Kidney (tissue), 2 donors: Measurements from ENCODE around the genes PLAC8, HPSE, ABRAXAS1, SLC10A6 and C4orf36.

- PRO-cap = no peak
- RRBS = no CpG with 5 or more reads among the region's 15 CpGs
Observed at GRCh38 chr4:83108072-83108470, 6.5 kb downstream of the PLAC8 start.

- PRO-cap = no peak
- RRBS = no CpG with 5 or more reads among the region's 5 CpGs
Observed at GRCh38 chr4:83114463-83115131, at the start of gene PLAC8. Gene PLAC8 (minus strand): TSS chr4:83114729.

- PRO-cap = bidirectional peak, plus-strand start at chr4:83335104, minus-strand start at chr4:83334876
- RRBS = 3% methylated on average over 11 of the region's 68 CpGs
Observed at GRCh38 chr4:83334198-83335404, at the start of gene HPSE. Gene HPSE (minus strand): TSS chr4:83334848.

DNA sequence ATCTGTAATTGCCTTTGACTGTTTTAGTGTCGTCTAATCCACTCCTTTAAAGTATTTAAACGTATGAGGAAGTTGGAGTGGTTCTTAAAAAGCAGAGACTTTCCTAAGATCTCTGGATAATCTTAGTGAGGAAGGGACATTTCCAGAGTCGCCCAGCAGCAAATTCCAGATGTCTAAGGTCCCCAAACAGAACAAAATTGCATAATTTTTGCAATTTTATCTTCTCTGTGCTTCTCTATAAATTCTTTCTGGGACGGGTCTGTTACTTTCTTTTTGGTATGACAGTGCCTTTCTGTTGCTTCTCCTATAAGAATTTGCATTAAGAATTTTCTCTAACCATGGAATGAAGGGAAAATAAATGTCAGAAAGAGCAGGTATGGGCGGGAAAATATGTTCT lies 449 bp downstream of the MRPS18C start:
- PRO-cap = no peak
- RRBS = no CpG with 5 or more reads among the region's 5 CpGs

DNA sequence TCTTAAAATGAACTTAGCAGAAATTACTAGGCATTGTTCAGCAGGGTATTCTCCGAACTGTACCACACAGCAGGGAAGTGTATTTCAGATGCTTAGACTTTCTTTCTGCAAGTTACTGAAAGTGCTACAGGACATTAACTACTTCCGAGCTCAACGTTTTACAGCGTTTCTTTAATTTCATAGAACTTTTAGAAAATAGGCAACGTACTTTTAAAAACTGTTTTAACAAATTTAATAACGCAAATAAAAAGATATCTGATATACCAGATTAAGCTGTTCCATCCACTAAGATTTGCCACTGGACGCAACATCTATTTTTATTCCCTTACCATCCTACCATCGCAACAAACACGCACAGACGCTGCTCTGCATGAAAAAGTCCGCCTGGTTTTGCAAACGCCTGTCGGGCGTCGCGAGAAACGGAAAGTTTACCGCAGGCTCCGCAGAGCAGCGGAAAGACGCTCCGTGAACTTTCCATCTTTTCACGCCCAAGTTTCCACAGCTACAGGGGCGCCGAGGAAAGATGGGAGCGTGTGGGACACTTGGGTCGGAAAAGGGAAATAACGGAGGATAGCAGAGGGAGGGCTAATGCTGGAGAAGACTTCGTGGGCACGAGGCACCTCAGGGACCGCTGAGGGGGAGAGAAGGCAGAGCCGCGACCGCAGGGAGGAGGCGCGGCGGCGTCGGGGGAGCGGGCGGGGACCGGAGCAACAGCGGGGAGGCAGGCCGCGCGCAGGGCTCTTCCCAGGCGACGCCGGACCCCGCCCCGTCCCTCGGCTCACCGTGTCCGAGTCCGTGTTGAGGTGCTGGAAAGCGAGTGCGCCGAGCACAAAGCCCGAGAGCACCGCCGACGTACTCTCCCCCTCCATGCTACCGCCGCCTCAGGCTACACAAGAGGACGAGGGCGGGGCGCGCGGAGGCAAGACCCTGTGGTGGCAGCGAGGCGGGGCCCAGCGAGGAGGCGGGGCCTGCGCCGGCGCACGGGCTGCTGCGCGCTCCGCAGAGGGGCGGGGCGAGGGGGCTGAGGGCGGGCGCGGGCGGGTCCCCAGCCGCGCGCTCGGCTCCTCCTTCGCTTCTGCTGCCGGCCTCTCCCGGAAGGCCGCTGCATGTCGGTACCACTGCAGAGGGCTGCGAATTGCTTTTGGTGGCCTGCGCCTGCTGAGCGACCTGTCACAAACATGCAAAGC lies at the start of gene ABRAXAS1:
ABRAXAS1 (minus strand) TSS at position 897 of the 1,187 bp plus-strand sequence.
- PRO-cap = bidirectional peak, plus-strand start at position 1,115 of the sequence, minus-strand start at position 897 of the sequence
- RRBS = 1% methylated on average over 21 of the region's 98 CpGs

DNA sequence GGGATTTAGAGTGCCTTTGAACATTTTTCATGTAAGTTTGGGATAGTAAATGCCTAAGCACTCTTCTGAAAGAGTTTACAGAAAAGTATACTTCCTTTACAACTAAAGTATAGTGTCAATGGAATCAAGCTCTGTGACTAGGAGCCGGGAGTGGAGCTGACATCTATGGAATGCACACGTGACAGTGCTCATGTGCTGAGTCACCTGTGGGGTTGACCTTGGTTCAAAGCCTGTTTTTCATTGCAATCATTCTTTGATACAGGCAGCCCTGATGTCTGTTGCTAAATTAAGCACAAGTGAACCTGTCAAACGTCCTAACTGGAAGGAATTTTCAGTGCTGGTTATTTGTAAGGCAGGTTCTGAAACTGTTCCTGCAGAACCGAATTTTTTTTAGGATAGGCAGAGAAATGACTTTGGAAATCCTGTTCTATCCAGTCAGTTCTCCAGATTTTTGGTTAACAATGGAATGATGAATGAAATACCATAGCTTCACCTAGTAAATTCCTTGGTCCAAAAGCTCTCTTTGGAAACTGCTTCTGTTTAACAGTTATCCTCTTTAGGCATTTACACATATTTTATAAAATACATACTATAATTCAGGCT lies 82.6 kb downstream of the GPAT3 start:
- PRO-cap = no peak
- RRBS = no CpG with 5 or more reads among the region's 4 CpGs

DNA sequence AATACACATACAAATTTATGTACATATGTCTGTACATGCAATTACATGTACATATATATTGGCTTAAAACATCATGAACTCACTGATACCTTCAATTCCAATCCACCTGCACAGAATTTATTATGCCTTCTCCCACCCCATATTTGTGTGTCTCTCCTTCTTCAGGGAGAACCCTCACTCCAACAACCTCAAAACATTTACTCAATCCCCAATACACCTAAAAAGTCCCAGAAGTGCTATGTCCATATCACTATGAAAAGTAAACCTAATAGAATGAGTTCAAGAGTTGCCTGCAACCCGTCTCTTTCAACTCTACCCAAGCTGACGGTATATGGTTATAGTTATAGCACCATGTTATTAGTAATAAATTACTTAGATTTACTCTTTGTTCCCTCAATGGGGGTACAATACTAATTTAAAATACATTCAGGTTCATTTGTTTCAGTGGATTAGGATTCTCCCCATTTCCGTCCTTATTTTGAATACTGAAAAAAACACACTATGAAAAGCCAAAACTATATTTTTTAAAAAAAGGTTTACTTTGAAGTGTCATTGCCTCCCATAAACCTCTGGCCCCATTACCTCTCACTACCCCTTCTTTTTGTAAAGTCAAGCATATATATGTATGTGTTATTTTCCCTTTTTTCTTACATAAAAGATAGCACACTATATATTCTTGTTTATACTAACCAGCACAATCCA lies 26.4 kb downstream of the WDFY3 start:
- PRO-cap = no peak
- RRBS = no CpG with 5 or more reads among the region's 3 CpGs

GRCh38 chr4:84965498-84966513 lies 684 bp downstream of the WDFY3 start:
- PRO-cap = bidirectional peak, plus-strand start at chr4:84966156, minus-strand start at chr4:84966127
- RRBS = 2% methylated on average over 51 of the region's 115 CpGs

DNA sequence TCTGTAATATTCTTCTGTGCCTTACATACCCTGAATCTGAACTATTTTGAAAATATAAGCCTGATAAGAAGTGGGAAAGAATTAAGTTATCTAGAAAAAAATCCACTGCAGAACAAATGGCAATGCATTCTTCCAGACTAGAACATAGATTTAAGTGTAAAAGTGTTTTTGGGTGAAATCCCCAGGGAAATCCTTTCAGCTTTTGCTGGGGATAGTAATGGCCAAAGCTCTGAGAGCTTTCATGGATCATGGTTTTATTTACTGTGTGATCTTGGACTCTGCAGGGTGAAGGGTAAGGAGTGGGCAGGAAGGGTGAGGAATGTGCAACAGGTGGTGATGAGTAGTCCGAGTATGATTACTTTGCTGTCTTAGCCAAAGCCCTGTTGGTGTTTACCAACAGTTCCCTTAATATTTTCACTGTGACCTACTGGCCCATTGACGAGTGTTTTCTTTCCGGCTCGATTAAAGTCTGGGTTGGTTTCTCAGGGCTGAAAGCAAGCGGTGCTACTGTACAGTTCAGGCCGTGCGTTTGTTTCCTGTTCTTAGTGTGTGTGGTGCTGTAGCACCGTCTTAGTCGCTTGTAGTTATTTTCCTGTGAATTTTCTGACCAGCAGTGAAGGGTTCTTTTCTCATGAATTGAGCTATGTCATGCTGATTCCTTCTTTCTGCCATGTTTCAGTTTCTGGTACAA lies 2.5 kb downstream of the ARHGAP24 start:
- PRO-cap = no peak
- RRBS = no CpG with 5 or more reads among the region's 9 CpGs

- PRO-cap = no peak
- RRBS = no CpG with 5 or more reads among the region's 3 CpGs
Observed at GRCh38 chr4:85882423-85883044, 407.6 kb downstream of the ARHGAP24 start.

DNA sequence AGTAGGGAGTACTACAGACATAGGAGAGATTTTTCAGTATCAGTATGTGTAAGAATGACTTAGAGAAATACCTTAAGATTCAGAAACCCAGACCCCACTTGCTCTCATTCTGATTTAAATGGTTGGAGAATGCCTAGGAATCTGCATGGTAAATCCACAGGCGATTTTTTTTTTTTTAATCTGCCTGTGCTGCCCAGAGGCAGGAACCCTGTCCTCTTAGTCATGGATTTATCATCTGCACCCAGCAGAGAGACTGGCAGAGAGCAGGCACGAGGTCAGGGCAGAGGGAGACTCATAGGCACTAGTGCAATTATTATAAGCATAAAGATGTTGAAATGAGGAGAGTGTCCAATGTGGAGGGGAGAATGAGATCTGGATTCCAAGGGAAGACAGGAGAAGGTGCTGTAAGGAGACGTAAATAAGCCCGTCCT lies 406.4 kb downstream of the MAPK10 start:
- PRO-cap = no peak
- RRBS = no CpG with 5 or more reads among the region's 4 CpGs

DNA sequence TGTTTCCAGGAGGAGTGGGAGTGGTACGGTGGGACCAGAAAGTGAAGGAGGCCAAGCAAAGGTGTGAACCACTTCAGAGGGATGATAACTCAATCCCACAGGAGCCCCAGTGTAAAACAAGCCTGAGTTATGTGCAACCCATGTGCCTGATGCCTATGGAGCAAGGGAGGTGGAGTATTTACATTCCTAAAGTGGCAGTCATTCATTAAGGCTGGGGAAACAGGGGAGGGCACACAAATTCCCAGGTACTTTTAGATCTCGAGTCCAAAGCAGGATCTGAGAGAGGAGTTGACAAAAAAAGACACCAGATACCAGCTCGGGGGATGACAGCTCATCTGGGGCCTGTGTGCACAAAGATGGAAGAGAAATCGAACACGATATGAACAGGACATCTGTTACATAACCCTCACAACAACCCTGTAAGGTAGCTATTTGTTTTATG lies 91.7 kb upstream of the MAPK10 start:
- PRO-cap = no peak
- RRBS = no CpG with 5 or more reads among the region's 5 CpGs

DNA sequence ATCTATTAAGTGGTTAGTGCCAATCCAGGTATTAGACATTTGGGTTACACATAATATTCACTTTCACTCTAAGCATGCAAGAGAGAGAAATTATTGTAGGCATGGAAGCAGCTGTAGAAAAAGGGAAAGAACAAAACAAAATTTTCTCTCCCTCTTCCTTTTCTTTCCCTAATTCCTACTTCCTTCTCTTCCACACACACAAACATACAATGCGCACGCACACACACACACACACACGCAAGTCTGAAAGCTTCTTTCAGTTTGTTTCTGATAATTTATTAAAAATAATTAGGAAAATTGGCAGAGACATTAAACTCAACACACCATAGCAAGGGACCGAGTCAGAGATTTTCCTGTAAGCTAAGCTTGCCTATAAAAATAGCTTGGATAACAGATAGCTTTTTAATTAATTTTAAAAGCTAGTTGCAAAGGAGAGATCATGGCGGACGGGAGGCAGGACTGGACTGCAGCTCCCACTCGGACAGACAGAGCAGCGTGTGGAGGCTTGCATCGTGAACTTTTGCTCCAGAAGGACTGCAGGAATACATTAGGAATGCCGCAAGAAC lies 92.5 kb upstream of the MAPK10 start:
- PRO-cap = bidirectional peak, plus-strand start at position 422 of the sequence, minus-strand start at position 466 of the sequence
- RRBS = no CpG with 5 or more reads among the region's 10 CpGs

DNA sequence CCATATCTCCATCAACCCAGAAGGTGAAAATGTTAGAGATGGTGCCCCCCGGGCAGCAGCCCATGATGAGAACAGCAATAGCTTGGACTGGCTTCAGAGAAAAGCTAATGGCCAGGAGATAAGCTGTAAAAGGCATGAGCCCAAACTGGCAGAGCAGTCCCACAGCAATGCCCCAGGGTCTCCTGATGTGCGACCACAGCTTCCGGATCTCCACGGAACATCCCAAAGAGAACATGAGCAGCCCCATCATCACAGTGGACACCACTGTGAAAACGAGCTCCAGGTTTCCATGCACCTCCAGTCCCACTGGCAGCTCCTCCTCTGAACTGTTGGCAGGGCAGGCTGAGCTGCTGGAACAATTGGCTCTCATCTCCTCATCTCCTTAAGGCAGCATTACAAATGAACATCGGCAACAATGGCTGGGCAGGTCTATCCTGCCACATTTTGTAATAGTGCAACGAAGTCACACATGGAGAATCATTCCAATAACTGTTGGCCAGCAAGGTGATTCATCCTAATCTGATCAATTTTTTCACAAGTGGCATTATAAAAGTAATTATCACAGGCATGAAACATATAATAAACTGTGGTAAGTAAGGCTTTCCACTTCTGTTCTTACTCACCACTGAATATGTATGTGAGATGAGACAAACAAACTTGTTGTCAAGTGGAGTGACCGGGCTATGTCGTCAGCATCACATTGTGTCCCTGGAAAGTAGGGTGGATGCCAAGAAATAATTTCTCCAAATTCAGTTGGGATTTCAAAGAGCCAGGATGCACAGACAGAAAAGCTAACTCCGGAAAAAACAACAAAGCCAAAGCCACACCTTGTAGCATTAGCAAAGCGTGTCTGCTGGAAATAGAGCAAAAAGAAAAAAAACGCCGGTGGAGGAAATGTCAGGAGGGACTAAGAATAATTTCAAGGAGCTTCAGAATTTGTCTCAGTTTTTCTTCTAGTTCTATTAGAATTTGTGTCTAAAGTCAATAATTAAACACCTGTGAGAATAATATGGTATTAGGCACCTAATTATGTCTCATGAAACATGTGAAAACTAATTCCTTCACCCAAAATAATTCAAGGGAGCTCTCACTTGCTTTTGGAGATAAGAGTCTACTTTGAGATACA lies at the start of gene SLC10A6:
SLC10A6 (minus strand) TSS at position 639 of the 1,126 bp plus-strand sequence.
- PRO-cap = no peak
- RRBS = 80% methylated on average over 5 of the region's 13 CpGs

- PRO-cap = bidirectional peak, plus-strand start at chr4:86892482, minus-strand start at chr4:86892422
- RRBS = no CpG with 5 or more reads among the region's 52 CpGs
Observed at GRCh38 chr4:86892290-86892909, at the start of gene C4orf36. Gene C4orf36 (minus strand): TSS chr4:86892422.

DNA sequence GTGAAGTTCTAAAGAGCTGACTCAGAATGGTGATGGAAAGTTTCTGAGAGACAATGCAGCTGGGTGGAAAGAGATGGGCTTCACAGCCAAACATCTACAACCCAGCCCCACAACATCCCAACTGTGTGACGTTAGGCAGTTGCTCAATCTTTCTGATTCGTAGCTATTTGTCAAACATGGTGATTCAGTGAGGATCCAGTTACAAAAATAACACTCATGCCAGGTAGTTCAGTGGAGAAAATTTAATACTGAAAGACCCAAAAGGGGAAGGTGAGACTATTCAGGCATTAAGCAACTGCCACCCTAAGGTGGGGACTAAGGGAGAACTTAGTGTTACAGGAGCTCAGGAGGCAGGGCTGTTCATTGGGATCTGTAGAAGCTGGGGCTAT lies 6.9 kb upstream of the AFF1 start:
- PRO-cap = no peak
- RRBS = no CpG with 5 or more reads among the region's 2 CpGs

GRCh38 chr4:86999171-87000021 lies 64.6 kb downstream of the AFF1 start:
- PRO-cap = no peak
- RRBS = no CpG with 5 or more reads among the region's 4 CpGs

GRCh38 chr4:87070511-87070958 lies 135.7 kb downstream of the AFF1 start:
- PRO-cap = no peak
- RRBS = no CpG with 5 or more reads among the region's 4 CpGs

DNA sequence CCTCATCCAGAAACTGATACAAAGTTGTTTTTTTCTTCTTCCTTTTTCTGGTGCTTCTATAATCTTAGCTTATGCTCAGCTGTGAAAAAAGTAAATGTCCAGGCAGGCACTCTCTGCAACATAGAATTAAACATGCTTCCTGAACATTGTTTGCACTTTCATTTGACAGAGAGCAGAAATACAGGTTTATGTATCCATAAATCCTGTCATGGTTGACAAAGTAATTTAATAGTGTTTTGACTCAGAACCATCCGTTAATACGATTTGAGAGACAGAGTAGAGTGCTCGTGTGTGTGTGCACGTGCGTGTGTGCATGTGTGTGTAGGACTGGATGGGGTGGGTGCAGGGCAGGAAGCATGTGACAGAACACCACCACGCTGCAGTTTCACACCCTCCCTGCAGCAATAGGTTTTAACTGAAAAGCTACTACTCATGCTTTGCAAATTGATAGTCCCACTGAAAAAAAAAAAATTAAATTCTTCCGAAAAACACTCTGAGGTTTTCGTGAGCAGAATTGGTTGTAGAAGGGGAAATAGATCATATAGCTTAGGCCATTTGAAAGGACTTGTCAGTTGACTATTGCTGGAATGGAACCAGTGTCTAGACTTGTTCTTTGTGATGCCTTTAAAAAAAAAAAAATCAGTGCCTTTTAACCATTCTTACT lies 139.0 kb downstream of the AFF1 start:
- PRO-cap = no peak
- RRBS = no CpG with 5 or more reads among the region's 8 CpGs

- PRO-cap = no peak
- RRBS = no CpG with 5 or more reads among the region's 6 CpGs
Observed at GRCh38 chr4:87103480-87104402, 116.7 kb downstream of the KLHL8 start.